Ovary (tissue), 7 donors: ENCODE results near the genes AKAIN1 and ARHGAP28.

GRCh38 chr18:3525660-3526418 lies 75.9 kb downstream of the TGIF1 start:
- PRO-cap, 7 experiments = no peak in any of the 7 experiments
- RAMPAGE, long total RNA, 2 experiments = no peak in any of the 2 experiments

- PRO-cap, 7 experiments = peak in 4 of 7 experiments; most common plus-strand start chr18:3649496 (in 1); most common minus-strand start chr18:3649557 (in 4)
- RAMPAGE, long total RNA, 2 experiments = no peak in any of the 2 experiments
These were observed 199.3 kb downstream of the TGIF1 start for GRCh38 chr18:3649012-3649858.

- PRO-cap, 7 experiments = no peak in any of the 7 experiments
- RAMPAGE, long total RNA, 2 experiments = no peak in any of the 2 experiments
These were observed 211.1 kb downstream of the TGIF1 start for GRCh38 chr18:3660737-3661713.

GRCh38 chr18:3700144-3700670 lies 250.2 kb downstream of the TGIF1 start:
- PRO-cap, 7 experiments = no peak in any of the 7 experiments
- RAMPAGE, long total RNA, 2 experiments = no peak in any of the 2 experiments

- PRO-cap, 7 experiments = no peak in any of the 7 experiments
- RAMPAGE, long total RNA, 2 experiments = no peak in any of the 2 experiments
These were observed at the start of gene AKAIN1 for GRCh38 chr18:5196700-5197430. Gene AKAIN1 (minus strand): TSS chr18:5197257.

- PRO-cap, 7 experiments = peak in 6 of 7 experiments; most common plus-strand start chr18:5238632 (in 3); most common minus-strand start chr18:5238526 (in 6)
- RAMPAGE, long total RNA, 2 experiments = no peak in any of the 2 experiments
These were observed 41.4 kb upstream of the AKAIN1 start for GRCh38 chr18:5238242-5238981.

GRCh38 chr18:5296575-5296829 lies 976 bp upstream of the ZBTB14 start:
- PRO-cap, 7 experiments = peak in 6 of 7 experiments; most common plus-strand start chr18:5296632 (in 2); most common minus-strand start chr18:5296625 (in 6)
- RAMPAGE, long total RNA, 2 experiments = no peak in any of the 2 experiments

DNA sequence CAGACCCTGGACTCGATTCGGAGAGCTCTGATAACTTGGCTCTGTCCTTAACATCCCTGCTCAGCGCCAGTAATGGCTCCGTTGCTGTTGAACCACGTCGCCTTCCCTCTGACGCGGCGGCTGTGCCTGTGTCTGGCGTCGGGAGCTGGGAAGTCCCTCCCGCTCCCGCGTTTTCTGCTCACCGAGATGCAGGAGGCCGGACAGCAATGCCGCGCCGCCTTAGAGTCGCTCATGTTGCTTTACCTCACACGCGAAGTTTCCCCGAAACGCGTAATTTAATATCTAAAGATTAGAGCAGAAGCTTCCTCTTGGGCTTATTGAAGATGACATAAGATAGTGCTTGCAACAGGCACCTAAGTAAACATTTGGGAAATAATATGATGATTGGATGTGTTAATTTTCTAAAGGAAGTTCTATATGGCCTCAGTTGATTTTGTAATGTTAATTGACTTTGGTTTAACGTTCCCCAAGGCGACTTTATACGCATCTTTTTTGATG lies 1.4 kb upstream of the ZBTB14 start:
- PRO-cap, 7 experiments = peak in 7 of 7 experiments; most common plus-strand start position 177 of the sequence (in 5); most common minus-strand start position 124 of the sequence (in 5)
- RAMPAGE, long total RNA, 2 experiments = no peak in any of the 2 experiments

DNA sequence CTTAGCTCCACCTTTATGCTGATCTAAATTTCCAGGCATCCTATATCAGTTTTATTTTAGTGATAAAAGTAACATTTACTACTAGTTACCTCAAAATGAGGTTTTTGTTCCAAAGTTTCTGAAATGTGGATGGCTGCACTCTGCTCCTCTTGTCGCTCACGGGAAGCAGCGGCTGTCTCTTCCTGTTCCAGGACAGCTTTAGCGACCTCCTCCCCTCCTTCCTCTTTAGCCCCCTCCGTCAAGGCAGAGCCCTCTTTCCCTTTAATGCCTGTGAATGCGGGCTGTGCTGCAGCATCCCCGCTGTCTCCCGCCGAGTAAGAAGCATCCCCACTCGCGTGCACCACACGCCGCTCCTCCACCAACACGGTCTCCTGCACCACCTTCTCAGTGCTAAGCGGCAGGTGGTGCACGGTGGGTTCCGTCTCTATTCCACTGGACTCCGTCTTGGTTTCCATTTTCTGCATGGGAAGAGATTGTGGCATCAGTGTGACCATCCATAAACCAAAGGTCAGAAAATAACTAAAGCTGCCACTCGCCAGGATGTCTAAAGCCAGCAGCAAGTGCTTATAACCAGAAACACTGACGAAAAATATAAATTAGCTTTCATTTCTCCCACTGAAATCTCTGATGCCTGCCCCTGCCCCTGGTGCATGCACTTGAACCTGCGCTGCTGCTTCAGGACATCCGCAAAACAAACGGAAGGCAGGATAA lies 101.6 kb upstream of the ZBTB14 start:
- PRO-cap, 7 experiments = no peak in any of the 7 experiments
- RAMPAGE, long total RNA, 2 experiments = start-site peak on the minus strand in 1 of 2 experiments, centred at position 228 of the sequence, 20 reads per replicate

DNA sequence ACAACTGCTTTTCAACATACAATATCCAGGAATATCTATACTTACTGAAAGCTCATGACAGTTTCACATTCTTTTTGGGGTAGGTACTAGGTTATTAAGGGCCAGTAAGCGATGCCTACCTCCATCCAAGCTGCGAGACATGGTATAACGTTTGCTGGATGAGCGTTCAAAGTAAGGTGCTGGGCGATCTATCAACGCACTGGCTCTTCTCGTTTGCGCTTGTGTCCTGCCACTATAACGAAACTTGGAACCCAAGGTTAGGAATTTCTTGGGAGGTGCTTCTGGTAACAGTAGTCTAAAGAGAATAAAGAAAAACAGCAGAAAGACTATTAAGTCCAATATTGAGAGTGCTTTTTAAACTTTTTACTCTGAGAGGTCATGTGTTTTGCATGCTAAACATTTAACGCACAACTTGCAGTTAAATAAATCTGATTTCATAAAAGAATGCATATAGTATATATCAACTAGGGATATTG lies 120.5 kb downstream of the EPB41L3 start:
- PRO-cap, 7 experiments = no peak in any of the 7 experiments
- RAMPAGE, long total RNA, 2 experiments = start-site peak on the minus strand in 1 of 2 experiments, centred at position 210 of the sequence, 21 reads per replicate

GRCh38 chr18:5513966-5514457 lies 29.8 kb downstream of the EPB41L3 start:
- PRO-cap, 7 experiments = no peak in any of the 7 experiments
- RAMPAGE, long total RNA, 2 experiments = no peak in any of the 2 experiments

DNA sequence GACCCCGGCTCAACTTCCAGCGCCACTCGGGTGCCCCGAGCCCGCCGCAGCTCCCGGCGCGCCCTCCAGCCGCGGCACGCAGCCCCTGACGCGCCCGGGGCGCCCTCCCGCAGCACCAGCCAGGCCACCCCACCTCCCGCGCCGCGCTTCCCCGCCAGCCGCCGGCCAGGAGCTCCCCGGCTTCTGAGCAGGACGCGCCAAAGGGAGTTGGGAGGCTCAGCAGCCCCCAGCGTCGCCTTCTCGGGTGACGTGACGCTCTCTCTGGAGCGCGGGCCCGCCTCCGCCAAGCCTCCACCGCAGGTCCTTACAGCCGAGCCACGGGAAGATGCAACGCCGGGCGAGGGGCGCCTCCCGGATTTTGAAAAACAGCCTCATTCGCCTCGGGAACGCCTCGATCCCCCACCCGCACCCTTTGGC lies 85.0 kb upstream of the EPB41L3 start:
- PRO-cap, 7 experiments = peak in 7 of 7 experiments; most common plus-strand start position 307 of the sequence (in 6); most common minus-strand start position 185 of the sequence (in 7)
- RAMPAGE, long total RNA, 2 experiments = no peak in any of the 2 experiments

DNA sequence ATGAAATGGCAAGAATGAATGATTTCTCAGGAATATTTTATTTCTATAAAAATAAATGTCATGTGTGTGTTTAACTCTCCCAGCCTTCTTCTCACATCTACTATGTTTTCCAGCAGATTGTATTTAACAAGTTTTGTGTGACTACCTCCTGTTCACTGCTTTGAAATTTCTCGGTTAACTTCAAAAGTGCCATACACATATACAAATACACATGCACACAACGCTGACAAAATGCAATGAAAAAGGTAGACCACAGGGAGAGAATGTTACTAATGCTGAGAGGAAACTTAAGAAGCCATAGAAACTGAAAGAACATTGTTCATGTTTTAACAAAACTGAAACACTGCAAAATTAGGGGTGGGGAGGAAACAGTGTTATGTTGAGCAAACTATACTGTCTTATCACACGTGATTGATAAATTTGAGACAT lies 165.7 kb downstream of the L3MBTL4 start:
- PRO-cap, 7 experiments = no peak in any of the 7 experiments
- RAMPAGE, long total RNA, 2 experiments = no peak in any of the 2 experiments

DNA sequence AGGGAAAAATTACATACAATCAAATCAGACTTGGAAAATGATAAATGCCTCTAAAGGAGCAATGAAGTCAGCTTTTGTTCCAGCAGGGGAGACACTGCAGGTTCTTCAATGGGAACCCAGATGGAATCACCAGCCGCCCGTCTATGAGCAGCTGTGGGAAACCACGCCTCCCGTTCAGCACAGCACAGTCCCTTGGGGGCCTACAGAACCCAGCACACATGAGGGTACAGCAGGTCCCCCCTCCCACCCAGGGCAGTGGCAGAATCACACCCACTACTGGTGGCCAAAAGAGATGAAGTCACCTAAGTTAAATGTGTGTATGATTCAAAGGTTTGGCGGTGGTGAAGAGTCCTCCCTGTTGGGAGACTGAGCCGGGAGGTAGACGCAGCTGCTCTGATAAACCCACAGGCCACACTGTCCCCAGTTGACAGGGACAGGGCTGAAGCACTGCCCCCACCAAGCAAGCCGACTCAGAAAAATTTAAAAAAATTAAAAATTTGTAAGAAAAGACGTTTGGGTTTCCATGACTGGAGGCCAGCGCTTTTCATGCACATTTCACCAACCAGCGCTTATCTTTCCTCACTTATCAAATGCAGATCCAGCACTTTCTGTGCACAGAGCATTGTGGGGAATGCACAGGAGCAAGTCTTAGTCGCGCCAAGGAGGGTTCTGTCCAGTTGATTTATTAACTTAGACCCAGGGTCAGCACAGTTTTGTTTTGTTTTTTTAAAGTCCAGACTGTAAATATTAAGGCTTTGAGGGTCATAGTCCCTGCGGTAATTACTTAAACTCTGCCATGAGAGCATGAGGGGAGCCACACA lies 44.2 kb downstream of the L3MBTL4 start:
- PRO-cap, 7 experiments = no peak in any of the 7 experiments
- RAMPAGE, long total RNA, 2 experiments = no peak in any of the 2 experiments

DNA sequence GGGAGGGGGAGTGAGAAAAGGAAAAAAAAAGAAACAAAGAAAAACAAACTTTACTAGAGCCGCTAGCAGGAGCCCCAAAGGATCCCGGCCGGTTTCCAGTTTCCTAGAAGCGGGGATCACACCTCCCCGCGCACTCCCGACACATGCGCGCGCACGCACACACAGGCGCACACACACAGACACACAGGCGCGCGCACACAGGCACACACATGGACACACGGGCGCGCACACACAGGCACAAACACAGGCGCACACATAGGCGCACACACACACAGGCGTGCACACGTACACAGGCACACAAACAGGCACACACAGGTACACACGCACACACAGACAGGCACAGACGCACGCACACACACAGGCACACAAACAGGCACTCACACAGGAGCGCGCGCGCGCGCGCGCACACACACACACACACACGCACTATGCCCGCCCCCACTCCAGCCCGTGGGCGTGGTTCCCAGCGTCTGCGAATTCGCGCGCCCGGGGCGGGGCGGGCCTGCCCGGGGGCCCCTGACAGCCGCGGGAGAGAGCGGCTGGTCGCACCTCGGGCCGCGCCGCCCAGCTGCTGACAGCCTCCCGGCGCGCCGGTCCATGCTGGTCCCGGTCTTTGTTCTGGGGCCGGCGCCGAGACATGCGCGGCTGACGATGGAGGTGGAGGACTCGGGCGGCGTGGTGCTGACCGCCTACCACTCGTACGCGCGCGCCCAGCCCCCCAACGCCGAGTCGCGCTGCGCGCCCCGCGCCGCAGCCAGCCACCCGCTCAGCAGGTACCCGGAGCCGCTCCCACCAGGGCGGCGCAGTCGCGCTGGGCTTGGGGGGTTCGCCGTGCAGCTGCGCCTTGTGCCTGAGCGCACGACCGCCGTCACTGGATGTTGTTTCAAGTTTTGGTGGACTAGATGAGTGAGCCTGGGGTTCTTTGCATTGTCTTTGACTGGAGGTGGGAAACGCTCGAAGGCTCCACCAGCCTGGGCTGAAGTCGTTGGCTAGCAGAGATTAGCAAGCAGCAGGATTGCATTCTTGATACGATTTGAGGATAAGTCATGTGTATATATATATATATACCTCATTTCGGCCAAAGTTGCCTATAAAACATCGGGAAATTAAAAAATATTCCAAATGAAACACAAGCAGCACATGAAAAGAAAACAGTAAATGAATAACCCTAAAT lies at the start of gene ARHGAP28:
ARHGAP28 (plus strand) TSS at position 546 of the 1,174 bp plus-strand sequence.
- PRO-cap, 7 experiments = peak in 7 of 7 experiments; most common plus-strand start position 548 of the sequence (in 5); most common minus-strand start position 873 of the sequence (in 4)
- RAMPAGE, long total RNA, 2 experiments = start-site peak on the minus strand in 1 of 2 experiments, centred at position 688 of the sequence, 5 reads per replicate

DNA sequence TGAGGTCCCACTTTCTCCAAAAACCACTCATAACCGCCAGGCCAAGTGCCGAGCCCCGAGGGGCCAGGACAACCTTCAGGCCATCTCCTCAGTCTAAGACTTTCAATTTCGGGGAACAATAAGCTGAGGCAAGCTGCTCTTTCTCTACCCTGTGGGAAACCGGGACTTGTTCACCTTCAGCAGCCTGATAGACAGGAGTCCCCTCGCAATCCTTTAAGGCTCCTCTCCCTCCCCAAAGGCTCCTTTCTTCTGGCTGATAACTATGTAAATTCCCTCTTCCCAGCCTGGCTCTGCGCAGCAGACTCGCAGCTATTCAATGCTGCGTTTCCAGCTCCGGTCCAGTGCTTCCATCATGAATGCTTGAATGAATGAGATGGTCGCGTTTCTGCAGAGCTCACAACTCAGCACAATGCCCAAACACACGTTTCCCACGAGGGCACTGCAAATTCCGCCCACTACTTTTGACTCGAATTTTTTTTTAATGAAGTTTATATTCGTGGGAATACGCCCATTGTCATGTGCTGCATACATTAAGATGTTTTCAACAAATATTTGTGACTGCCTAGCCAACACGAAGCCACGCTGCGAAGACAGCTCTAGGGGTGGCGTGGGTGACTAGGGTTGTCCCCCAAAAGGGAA lies 1.3 kb downstream of the LAMA1 start:
- PRO-cap, 7 experiments = no peak in any of the 7 experiments
- RAMPAGE, long total RNA, 2 experiments = no peak in any of the 2 experiments

DNA sequence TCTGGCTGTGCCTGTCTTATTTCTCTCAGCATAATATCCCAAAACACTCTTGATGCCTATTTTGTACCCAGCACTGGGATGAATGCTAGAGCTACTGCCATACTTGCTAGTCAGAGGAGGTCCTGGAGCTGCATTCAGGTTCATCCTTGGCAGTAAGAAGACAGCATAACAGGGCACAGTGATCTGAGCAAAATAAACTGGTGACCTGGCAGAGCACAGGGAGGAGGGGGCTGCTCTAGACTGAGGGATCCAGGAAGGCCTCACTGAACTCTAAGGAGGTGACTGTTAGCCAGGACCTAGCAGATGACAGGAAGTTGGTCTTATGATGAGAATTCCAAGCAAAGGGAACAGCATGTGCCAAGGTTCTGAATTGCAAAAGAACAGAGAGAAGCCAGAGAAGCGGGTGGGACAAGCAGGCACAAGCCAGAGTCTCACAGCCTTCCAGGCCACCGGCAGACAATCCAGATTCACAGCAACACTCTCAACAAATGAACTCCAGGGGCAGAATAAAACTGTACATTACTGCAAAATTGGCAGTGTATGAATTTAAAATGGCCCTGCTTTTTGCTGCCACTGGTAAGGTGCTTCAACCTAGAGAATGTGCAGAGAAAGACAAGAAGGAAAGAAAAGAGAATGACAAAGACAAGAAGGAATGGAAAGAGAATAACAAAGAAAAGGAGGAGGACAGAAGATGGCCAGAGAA lies 152.6 kb upstream of the PTPRM start:
- PRO-cap, 7 experiments = no peak in any of the 7 experiments
- RAMPAGE, long total RNA, 2 experiments = no peak in any of the 2 experiments

DNA sequence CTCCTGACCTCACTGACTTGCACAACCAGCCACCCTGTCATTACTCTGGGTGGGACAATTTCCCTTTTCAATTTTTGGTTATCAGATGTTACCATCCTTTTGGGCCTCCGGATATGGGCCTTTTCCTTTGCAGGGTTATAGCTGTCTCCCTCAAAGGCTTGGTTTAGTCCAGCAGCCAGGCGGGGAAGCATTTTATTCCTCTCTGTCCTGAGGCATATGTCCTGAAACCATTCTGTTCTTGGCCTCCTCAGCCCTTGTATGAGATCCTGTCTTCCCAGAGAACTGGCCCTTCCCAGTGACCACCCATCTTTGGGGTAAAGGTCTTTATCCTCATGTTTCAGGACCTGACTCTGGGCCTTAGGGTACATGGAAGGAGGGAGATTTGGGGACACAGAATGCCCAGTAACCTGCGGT lies 60.1 kb downstream of the PTPRM start:
- PRO-cap, 7 experiments = no peak in any of the 7 experiments
- RAMPAGE, long total RNA, 2 experiments = no peak in any of the 2 experiments

- PRO-cap, 7 experiments = no peak in any of the 7 experiments
- RAMPAGE, long total RNA, 2 experiments = start-site peak on the minus strand in 1 of 2 experiments, at chr18:7749163-7749284 at its widest, 9 reads per replicate
These were observed 181.8 kb downstream of the PTPRM start for GRCh38 chr18:7748951-7749307.

DNA sequence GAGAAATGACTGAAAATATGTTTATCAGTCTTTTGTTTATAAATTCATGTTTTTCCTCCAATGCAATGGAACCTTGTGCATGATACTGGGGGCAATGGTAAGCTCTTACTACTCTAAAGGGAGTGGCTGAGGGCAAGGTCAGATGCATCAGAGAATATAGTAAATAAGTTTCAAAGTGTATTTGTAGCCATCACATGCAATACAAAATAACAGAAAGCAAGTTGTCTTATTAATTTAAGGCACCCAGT lies 233.1 kb downstream of the PTPRM start:
- PRO-cap, 7 experiments = no peak in any of the 7 experiments
- RAMPAGE, long total RNA, 2 experiments = no peak in any of the 2 experiments